ENCODE measurements around a stretch of chr17.

- PRO-cap: no peak
- RAMPAGE, long total RNA: no peak
These were observed 1.1 kb upstream of the HOXB13 start for GRCh38 chr17:48729343-48730327.

- PRO-cap: no peak
- RAMPAGE, long total RNA: no peak
These were observed 5.7 kb upstream of the HOXB13 start for GRCh38 chr17:48734032-48734958.

- PRO-cap: no peak
- RAMPAGE, long total RNA: no peak
These were observed 28.7 kb upstream of the HOXB13 start for GRCh38 chr17:48757241-48757748.

DNA sequence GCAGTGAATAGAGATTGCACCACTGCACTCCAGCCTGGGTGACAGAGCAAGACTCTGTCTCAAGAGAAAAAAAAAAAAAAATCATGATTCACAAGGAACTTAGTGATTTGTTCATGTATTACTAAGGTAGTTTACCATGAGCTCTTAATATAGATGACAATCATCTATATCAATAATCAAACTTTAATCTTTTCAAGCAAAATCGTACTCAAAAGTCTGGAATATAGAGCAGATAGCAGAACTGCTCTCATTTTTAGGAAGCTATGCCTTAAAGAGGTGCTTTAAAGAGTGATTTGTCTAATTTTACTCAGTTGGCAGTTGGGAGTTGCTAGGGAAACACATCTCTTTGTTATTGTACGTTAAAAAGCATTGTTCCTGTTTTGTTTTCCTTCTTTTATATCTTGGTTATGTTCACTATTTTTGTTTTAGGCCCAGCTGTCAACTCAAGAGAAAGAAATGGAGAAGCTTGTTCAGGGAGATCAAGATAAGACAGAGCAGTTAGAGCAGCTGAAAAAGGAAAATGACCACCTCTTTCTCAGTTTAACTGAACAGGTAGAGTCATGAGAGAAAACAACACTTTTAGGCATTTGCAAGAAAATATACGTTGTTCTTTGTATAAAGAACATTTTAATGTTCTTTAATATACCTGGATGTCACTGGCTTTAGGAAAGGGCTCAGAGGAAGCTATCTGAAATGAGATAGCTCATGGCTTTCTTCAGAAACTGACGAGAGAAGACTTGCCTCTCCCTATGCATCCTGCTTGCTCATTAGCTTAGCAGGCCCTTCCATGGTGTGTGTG, 21.4 kb downstream of the CALCOCO2 start:
- PRO-cap: no peak
- RAMPAGE, long total RNA: no peak

DNA sequence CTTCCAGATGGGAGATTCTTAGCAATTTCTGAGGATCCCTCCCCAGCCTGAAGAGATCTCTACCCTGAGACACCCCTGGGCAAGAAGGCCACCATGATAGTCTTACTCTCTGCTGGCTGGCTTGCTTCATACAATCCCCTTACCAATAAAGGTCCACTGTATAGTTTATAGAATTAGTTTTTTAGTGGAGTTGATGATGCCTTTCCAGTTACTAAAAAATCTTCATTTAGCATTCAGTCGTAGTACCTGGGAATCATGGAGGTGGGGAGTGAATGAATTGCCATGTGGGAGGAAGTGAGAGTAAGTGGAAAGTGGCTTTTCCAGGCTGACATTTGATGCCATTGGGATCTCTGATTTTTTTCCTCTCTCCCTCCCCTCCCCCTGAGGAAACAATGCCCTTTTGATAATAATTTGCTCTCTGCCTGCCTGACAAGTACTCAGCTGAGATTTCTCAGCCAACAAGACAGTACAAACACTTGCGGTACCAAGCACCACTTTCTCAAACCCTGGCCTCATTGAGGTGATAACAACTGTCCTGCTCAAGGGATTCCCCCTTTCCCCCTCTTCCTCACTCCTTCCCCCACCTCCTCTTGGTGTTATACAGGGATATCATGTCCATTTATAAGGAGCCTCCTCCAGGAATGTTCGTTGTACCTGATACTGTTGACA, 2.1 kb downstream of the UBE2Z start:
- PRO-cap: no peak
- RAMPAGE, long total RNA: no peak

GRCh38 chr17:48920840-48921769, 12.9 kb downstream of the UBE2Z start:
- PRO-cap: no peak
- RAMPAGE, long total RNA: no peak

- PRO-cap: no peak
- RAMPAGE, long total RNA: no peak
These were observed 3.6 kb downstream of the IGF2BP1 start for GRCh38 chr17:49000620-49001370.

DNA sequence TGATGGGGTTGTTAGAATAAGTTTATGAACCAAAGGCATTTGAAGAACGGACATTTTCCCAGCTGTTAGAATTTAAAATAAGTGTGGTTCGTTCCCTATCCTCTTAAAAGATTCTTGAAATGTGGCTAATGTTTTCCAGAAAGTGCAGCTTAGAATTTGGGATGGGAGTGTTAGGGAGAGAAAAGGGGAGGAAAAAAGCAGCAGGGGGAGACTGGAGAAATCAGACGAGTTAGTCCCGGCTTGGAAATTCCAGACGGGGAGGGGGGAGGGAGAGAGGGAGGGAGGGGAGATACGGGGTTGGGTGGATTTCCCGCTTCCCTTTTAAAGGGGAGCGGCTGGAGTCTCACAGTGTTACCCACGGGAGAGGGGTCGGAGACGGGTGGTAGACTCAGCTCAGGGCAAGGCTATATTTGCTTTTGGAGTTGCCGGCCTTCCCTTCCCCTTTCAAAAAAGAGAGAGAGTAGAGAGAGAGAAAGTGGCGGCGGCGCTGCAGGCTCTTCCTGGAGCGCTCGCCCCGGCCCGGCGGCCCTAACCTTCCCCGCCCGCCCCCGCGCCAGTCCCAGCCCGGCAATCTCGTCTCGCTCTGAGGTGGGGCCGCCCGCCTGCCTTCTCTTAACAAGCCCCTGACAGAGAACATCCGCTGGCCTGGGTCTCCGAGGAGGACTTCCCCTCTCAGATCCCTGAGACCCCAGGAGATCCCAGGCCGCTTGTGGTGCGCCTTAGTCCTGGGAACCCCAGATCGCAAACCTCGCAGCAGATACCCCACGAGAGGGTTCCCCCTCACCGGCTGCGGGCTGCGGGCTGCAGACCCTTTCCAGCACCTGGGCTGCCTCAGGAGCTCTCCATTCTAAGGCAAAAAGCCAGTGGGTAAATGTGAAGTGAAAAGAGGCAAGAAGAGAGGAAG, 6.6 kb downstream of the IGF2BP1 start:
- PRO-cap: no peak
- RAMPAGE, long total RNA: no peak

DNA sequence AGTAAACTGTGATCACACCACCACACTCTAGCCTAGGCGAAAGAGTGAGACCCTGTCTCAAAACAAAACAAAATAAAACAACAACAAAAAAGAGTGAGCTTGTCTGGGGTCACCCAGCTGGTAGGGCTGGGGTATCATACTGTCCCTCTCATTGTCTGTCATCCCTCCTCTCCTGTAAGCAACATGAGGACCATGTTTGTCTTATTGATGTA, 1.1 kb upstream of the PHOSPHO1 start:
- PRO-cap: no peak
- RAMPAGE, long total RNA: no peak

GRCh38 chr17:49294501-49294931, 63.9 kb upstream of the PHOSPHO1 start:
- PRO-cap: no peak
- RAMPAGE, long total RNA: no peak

- PRO-cap: no peak
- RAMPAGE, long total RNA: no peak
These were observed 25.5 kb upstream of the ZNF652 start for GRCh38 chr17:49387513-49388085.

GRCh38 chr17:49408913-49409555, 5.6 kb downstream of the PHB1 start:
- PRO-cap: no peak
- RAMPAGE, long total RNA: no peak

DNA sequence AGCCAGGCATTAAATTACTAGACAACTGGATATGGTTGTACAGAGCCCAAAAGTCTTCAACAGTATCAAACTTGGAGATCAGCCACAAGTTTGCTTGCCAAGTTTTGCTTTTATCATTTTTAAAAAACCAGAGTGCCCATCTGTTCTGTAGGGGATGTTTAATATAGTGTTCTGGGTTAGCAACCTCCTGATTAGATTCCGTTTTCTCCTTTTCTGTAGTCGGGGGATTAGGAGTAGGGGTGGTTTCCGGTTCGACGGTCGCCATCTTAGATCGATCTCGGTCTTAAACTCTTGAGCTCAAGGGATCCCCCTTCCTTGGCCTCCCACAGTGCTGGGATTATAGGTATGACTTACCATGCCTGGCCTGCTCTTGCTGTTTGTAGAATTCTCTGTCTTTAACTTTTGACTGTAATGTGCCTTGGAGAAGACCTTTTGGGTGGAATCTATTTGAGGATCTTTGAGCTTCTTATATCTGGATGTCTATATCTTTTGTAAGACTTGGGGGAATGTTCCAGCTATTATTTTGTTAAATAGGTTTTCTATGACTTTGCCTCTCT, 10.1 kb upstream of the PHB1 start:
- PRO-cap: no peak
- RAMPAGE, long total RNA: no peak

- PRO-cap: no peak
- RAMPAGE, long total RNA: no peak
These were observed 37.4 kb upstream of the PHB1 start for GRCh38 chr17:49452007-49452538.

DNA sequence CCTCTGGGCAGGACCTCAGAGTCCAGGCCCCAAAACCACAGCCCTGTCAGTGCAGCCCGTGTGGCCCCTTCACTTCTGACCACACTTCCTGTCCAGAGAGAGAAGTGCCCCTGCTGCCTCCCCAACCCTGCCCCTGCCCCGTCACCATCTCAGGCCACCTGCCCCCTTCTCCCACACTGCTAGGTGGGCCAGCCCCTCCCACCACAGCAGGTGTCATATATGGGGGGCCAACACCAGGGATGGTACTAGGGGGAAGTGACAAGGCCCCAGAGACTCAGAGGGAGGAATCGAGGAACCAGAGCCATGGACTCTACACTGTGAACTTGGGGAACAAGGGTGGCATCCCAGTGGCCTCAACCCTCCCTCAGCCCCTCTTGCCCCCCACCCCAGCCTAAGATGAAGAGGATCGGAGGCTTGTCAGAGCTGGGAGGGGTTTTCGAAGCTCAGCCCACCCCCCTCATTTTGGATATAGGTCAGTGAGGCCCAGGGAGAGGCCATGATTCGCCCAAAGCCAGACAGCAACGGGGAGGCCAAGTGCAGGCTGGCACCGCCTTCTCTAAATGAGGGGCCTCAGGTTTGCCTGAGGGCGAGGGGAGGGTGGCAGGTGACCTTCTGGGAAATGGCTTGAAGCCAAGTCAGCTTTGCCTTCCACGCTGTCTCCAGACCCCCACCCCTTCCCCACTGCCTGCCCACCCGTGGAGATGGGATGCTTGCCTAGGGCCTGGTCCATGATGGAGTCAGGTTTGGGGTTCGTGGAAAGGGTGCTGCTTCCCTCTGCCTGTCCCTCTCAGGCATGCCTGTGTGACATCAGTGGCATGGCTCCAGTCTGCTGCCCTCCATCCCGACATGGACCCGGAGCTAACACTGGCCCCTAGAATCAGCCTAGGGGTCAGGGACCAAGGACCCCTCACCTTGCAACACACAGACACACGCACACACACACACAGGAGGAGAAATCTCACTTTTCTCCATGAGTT, 18.3 kb downstream of the NGFR start:
- PRO-cap: no peak
- RAMPAGE, long total RNA: no peak

- PRO-cap: no peak
- RAMPAGE, long total RNA: no peak
These were observed 9.0 kb upstream of the NXPH3 start for GRCh38 chr17:49566564-49567215.

- PRO-cap: no peak
- RAMPAGE, long total RNA: no peak
These were observed 44.8 kb downstream of the SPOP start for GRCh38 chr17:49633129-49633446.

DNA sequence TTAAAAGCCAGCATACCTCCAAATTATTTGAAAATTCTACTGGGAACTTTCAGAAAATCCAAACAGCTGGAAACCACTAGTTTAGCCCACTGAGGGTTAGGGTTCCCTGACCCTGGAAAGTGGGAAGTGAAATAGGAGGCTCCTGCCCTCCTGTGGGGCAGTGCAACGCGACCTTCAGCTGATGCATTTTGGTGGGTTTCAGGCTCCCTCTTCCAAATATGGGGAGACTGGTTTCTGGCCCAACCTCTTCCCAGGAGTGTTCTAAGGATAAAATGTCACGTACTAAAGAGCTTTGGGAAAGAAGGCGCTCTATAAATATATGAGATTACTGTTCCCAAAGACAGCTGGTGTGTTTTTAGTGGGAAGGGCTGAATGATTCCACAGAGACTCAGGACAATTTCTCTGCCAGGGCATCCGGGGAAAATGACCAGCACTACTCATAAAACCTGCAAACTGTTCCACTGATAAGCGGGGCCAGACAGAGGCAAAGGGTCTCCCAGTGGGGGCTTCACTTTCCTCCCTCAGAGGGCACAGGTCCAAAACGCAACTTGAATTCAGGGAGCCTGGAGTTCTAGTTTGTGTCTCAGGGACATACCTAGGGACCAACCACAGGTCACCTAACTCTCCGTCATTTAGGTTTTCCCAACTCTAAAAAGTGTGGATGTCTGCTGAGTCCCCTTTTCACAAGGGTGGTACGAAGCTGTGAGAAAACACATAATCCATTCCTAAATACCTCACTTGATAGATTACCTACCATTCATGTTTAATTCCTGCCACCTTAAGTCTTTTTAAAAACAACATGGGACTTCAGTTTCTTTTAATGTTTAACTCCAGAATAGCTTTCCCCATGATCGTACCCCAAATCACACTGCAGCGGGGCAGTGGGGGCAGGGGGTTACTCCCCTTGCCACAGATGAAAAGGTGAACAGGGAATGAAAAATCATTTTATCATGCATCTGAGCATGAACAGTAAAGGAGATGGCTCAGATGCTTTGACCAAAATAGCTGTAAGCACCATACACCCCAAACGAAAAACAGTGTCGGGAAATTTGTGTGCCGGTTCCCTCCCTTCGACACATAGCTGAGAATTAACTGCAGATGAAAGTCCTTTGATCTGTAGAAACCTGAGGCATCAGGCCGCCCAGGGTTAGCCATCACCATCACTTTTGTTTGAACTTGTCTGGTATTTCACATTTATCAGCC, 9.4 kb downstream of the SLC35B1 start:
- PRO-cap: no peak
- RAMPAGE, long total RNA: no peak

DNA sequence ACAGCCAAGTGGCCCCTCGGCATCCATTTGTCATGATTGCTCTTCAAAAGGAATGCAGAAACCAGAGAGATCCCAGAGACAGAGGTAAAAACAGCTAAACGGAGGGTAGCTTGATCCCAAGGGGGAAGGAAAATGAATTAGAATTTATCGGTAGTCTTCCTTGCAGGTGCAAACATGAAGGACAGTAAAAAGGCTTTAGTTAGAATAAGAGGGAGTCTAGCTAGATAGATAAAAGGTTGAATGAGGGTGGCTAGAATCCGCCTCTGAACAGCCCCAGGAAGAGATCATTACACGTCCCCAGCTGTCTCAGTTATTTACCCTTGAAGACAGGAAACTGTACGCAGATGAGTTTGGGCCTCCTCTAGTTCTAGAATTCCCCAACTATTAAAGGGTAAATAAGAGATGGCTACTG, 17.3 kb downstream of the FAM117A start:
- PRO-cap: bidirectional peak, plus-strand start at position 339 of the sequence, minus-strand start at position 289 of the sequence
- RAMPAGE, long total RNA: no peak

DNA sequence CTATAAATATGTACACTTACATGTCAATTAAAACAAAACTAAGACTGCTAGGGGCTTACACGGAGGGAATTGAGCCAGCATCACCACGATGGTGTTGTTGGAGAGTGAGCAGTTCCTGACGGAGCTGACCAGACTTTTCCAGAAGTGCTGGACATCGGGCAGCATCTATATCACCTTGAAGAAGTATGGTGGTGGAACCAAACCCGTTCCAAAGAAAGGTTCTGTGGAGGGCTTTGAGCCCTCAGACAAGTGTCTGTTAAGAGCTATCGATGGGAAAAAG, 6.7 kb downstream of the KAT7 start:
- PRO-cap: no peak
- RAMPAGE, long total RNA: no peak

Data from OCI-LY7 (cell line).